Measurements from ENCODE around the gene FAM20C.

- PRO-cap = no peak
Observed at GRCh38 chr7:30484-30823, 161.9 kb upstream of the FAM20C start.

GRCh38 chr7:159941-160270 lies 32.5 kb upstream of the FAM20C start:
- PRO-cap = no peak

GRCh38 chr7:191796-192905 lies at the start of gene FAM20C:
Gene FAM20C, plus strand, starts transcription at chr7:192571.
- PRO-cap = bidirectional peak, plus-strand start at chr7:192571, minus-strand start at chr7:192356

DNA sequence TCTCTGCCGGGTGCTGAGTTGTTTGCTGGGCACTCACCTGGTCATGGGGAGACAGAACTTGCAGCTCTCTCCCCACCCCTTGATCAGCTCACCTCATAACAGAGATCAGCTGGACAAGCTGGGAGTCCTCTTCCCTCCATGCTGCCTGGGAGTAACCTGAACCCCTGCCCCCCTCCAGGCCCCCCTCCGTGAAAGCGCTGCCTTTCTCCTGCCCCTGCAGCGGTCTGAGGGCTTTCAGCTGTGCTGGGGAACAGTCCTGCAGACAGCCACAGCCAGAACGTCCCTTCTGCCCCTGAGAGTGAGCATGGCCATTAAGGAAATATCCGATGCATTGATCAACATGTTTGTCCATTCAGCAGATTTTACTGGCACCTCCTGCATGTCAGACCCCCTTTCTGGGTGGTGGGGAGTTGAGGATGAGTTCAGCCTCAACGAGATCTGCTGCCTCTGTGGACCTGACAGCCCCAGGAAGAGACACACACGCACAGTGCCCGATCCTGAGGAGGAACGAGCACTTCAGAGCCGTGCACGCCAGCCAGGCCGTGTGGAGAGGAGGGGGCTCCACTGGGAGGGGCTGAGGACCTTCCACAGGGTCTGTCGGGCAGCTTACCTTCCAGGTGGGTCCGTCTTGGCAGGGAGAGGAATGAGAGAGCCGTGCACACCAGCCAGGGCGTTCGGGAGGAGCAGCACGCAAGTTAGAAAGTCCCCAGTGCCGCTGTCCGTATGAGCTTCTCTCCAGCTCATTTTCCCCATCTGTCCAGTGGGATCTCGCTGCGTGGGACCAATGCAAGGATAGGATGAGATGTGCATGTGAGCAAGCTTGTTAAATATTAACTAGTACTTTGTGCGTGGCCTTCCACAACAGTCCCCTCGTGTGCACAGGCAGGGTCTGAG lies 4.7 kb downstream of the FAM20C start:
- PRO-cap = no peak

DNA sequence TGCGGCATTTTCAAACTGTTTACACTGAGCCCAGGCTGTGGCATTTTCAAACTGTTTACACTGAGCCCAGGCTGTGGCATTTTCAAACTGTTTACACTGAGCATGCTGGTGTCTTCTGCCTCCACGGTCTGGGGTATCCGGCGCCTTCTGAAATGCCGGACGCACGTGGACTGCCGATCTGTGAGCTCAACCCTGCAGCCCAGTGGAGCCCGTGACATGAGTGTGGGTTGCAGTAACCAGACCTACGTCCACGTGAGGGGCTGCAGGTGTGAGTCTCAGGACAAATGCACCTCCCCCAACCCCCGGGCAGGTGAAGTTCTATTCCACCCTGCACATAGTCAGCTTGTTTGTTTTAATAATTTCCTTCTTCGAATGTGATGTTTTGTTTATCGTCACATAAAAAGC lies 42.8 kb downstream of the FAM20C start:
- PRO-cap = no peak

- PRO-cap = no peak
Observed at GRCh38 chr7:369709-370869, 80.1 kb downstream of the FOXL3 start.

DNA sequence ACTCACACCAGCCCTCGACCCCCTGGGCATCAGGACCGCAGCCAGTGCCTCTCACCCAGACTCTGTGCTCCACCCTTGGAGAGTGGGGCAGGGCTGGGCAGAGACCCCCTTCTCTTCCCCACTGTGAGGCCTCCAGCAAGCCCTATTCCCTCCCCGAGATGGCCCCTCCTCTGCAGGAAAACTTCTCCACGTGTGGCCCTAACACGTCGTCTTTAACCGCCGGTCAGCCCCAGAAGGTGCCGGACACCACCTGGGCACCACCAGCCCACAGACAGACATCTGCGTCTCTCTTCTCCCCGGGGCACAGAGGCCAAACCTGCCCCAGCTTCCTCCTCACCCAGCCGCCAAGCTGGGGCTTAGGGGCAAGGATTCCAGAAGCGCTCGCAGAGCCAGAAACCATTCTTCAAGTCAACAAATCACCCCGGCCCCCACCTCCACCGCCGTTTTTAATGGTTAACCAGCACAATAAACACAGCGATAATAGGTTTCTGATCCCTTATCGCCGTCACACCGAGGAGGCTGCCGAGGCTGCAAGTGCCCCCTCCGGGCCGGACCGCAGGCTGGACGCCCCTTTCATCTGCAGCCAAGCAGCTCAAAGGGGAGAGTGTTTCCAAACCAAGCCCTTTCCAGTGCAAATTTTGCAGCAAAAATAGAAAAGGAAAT lies 82.9 kb downstream of the FOXL3 start:
- PRO-cap = no peak

DNA sequence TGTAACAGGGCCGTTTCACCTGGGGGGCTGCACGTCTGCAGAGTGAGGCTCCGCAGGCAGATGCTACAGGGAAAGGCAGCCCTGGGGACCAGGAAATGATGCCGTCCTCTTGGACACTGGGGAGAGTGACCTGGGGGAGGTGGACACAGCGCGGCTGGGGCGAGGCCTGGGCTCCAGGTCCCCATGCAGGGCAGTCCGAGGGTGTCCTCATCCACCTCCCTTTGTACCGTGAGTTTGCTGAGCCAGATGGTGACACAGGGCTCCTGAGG lies 41.9 kb downstream of the PDGFA start:
- PRO-cap = no peak

GRCh38 chr7:515870-516089 lies 3.9 kb downstream of the PDGFA start:
- PRO-cap = no peak

GRCh38 chr7:516090-516650 lies 3.5 kb downstream of the PDGFA start:
- PRO-cap = no peak

DNA sequence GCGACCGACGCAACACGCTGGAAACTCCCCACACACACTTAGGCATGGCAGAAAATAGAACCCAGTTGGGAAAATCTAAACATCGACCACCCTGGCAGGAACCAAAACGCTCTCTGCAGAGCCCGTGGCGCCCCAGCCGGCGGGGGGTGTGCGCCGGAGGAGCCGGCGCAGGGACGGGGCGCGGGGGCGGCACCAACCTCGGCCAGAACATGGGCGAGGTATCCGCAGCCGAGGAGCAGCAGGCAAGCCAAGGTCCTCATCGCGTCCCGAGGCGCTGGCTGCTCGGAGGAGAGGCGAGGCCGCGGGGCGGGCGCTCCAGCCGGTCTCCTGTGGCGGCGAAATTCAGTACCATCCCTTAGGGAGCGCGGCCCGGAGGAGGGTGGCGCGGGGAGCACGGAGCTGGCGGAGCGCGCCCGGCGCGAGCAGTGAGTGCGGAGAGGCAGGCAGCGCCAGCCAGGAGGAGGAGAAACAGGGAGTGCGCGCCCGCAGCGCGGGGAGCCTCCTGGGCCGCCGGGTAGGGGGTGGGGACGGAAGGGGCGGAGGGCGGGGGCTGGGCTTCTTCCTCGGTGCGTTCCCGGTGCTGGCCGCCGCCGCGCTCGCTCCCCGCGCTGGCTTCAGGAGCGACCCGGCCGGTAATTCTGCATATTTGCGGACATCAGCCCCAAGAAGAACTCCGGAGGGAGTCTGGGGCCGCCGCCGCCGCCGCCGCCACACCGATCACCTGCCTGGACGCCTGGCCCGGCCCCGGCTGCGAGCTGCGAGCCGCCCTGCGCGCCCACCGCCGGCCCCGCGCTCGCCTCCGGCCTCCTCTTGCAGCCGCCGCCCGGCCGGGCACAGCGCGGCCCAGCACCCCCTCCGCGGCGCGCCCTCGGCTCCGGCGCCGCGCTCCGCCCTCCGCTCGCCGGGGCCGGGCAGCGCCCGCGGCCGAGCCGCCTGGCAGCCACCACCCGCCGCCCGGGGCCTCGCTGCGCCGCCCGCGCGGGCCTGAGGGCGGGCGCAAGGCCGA lies 601 bp downstream of the PDGFA start:
- PRO-cap = bidirectional peak, plus-strand start at position 566 of the sequence, minus-strand start at position 470 of the sequence

GRCh38 chr7:520563-520841 lies 856 bp upstream of the PDGFA start:
- PRO-cap = no peak

- PRO-cap = no peak
Observed at GRCh38 chr7:542745-543727, 23.4 kb upstream of the PDGFA start.

- PRO-cap = no peak
Observed at GRCh38 chr7:561419-562046, 41.9 kb upstream of the PDGFA start.

GRCh38 chr7:566060-566722 lies 46.5 kb upstream of the PDGFA start:
- PRO-cap = no peak

DNA sequence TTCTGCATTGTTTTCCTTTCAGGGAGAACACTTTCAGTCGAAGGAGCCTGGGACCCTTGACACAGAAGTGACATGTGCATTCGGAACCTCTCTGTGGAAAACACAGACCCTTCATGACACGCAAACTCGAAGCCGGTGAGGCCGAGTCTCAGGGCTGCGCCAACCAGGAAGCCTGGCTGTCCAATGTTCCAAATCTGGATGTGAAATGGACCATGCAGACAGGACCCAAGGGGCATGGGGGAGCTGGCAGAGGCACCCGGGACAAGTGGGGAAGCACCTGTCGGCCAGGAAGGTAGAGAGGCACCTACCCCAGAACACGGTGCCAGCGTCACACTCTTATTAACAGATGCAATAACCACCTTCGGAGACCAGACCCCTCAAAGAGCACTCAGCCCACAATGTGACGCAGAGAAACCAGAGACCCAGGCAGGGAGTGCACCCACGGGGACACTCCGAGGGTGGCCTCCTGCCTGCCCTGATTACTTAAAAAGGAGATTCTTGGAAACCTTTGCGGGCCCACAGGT lies 88.3 kb upstream of the PDGFA start:
- PRO-cap = no peak

- PRO-cap = no peak
Observed at GRCh38 chr7:650279-651094, 76.0 kb upstream of the DNAAF5 start.

GRCh38 chr7:728005-728385 lies 914 bp upstream of the PRKAR1B start:
- PRO-cap = no peak

GRCh38 chr7:835877-836692 lies 3.8 kb downstream of the SUN1 start:
- PRO-cap = no peak

DNA sequence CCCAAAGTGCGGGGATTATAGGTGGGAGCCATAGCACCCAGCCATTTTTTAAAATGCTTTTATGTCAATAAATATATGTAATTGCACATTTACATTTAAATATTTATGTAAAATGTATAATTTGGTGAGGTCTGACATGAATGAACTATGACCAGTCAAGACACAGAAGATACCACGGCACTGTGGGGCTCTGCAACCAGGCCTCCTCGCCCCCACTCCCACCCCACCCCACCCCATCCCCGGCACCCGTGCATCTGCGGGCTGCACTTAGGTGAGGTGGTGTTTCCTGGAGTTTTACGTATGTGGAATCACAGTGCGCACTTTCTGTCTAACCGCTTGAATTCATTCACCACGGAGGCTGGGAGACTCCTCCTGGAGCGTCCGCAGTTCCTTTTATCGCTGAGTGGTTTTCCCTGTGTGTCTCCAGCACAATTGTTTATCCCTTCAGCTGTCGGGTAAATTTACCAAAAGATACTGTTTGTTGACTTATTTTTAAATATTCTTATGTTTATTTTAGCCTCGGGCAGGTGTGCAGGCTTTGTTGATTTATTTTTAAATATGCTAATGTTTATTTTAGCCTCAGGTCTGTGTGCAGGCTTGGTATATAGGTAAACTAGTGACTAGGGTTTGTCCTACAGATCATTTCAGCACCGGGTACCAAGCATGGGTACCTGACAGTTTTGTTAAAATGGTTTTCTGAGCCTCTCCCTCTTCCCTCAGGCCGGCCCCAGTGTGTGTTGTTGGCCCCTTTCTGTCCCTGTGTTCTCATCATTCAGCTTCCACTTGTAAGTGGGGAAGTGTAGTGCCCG lies 5.0 kb downstream of the GET4 start:
- PRO-cap = no peak

Measured in parotid gland (tissue), 1 donor.